Monocyte (primary cell): Measurements from ENCODE around the genes SCN2A, TTC21B and SPC25.

DNA sequence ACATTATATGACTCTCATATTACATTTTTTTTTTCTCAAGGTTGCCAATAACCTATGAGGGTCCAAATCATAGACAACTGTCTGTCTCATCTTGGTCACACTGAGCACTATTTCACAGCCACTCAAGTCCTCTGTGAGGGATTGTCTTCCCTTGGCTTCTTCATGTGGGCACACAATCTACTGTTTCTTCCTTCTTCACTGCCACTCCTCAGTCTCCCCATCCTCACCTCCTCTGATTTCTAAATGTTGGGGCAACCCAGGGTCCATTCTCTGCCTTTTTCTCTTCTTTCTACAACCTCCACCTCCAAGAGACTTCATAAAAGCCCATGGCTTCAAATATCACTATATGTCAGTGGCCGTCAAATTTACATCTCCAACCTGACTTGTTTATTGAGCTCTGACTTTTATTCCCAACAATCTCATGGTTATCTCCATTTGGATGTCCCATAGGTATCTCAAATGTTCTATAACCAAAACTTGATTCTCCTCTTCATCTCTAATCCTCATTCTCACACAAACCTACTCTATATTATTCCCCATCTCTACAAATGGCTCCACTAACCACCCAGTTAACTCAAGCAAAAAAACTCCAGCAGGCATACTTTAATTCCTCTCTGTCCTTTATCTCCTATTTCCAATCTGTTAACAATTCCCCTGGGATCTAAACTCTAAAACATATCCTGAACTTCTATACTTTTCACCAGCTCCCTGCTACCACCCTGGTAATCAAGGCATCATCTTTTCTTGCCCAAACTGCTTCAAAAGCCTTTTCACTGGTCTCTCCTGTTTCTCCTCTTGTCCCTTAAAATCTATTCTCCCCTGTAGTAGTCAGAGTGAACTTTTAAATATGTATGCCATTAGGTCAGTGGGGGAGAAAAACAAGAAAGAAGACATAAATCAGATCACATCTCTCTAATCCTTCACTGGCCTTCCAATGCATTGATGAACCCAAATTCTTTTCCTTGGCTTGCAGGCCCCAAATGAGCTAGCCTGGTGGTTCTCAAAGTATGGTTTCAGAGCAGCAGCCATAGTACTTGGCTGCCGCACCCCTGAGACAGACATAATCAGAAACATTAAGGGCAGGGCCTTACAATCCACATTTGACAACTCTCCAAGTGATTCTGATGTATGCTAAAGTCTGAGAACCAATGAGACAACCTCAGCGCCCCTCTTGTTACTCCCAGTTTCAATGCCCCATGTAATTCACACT lies 91.4 kb downstream of the COBLL1 start:
- PRO-cap, 2 experiments = no peak in any of the 2 experiments

- PRO-cap, 2 experiments = no peak in any of the 2 experiments
Observed at GRCh38 chr2:164909976-164910564, 45.3 kb downstream of the SLC38A11 start.

DNA sequence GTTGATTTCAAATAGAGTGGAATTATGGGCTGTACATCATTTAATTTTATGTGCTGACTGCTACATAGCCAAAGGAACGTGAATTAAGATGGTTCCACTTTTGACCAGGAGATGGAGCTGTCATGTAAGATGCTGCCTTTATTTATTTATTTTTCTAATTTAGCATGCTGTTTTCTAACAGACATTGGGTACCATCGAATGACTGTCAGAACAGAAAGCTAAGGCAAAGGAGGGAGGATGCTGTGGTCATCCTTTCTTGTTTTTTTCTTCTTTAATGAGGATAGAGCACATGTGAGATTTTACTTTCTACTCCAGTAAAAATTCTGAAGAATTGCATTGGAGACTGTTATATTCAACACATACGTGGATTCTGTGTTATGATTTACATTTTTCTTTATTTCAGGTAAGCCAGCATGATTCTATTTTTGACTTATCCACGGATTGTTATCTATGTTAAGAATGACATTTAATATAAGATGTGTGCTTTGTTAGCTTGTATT lies at the start of gene SCN2A:
Gene SCN2A, plus strand, starts transcription at position 177 of the 500 bp plus-strand sequence.
- PRO-cap, 2 experiments = no peak in any of the 2 experiments

- PRO-cap, 2 experiments = peak in 2 of 2 experiments; most common plus-strand start chr2:165794774 (in 1); most common minus-strand start chr2:165794689 (in 2)
Observed at GRCh38 chr2:165794467-165795017, 495 bp upstream of the GALNT3 start.

- PRO-cap, 2 experiments = peak in 2 of 2 experiments; most common plus-strand start chr2:165953902 (in 2); most common minus-strand start chr2:165953776 (in 2)
Observed at GRCh38 chr2:165953122-165954491, at the start of gene TTC21B. Gene TTC21B (minus strand): TSS chr2:165953776.

DNA sequence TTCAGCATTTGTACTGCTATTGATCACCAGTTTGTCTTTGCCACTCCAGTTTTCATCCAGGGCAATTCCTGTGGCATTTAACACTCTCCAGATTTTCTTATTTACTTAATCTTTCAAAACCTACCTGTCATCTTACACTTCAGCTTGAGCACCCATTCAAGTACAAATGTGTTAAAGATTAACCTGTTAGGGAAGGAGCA lies 101.8 kb upstream of the SCN1A start:
- PRO-cap, 2 experiments = no peak in any of the 2 experiments

- PRO-cap, 2 experiments = no peak in any of the 2 experiments
Observed at GRCh38 chr2:166384243-166384504, 8.4 kb upstream of the SCN9A start.

DNA sequence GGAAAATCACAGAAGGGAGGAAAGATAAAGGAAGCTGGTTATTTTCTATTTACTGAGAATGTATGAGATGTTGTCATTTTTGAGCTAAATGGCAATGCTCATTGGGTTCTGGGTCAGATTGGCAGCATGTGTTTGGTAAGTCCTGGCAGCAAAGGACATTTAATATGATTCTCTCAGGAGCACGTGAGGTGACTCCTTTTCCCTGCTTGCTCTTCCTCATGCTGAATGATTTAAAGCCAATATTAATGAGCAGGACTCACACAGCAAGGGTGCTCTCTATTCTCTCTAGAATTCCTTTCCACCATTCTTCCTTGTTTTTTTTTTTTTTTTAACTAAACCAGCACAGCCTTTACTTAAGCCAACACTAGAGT lies 106.3 kb upstream of the B3GALT1 start:
- PRO-cap, 2 experiments = no peak in any of the 2 experiments

- PRO-cap, 2 experiments = no peak in any of the 2 experiments
Observed at GRCh38 chr2:167189584-167190291, 103.1 kb upstream of the B3GALT1 start.

GRCh38 chr2:167375641-167375903 lies 82.8 kb downstream of the B3GALT1 start:
- PRO-cap, 2 experiments = peak in 1 of 2 experiments; most common plus-strand start chr2:167375826 (in 1)

DNA sequence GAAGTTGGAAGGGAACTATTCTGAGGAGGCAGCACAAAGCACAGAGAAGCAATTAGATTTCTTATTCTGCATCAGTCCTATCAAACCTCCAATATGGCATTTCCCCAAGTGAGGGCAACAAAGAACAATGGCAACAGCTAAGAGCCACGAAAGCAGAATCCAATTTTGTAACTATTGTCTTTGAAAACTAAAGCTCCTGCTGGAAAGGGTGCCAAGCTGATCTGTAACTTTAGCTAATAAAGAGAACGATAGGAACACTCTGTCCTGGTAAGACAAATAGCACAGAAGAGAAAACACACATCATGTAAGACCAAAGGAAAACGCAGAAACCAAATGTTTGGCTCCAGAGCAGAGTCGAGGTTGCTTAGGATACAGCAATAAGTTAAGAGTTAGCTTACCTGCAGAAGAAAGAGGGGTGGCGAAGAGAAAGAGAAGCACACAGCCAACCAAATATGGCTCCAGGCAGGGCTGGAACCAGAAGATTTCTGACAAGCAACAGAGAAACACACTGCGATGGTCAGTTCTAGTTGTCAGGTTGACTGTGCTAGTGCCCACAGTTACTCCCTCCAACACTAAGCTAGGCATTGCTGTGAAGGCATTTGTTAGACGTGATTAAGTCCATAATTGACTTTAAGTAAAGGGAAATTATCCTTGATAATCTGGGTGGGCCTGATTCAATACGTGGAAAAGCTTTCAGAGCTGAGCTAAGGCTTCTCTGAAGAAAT lies 160.4 kb downstream of the STK39 start:
- PRO-cap, 2 experiments = no peak in any of the 2 experiments

- PRO-cap, 2 experiments = no peak in any of the 2 experiments
Observed at GRCh38 chr2:168211178-168211652, 36.2 kb downstream of the STK39 start.

- PRO-cap, 2 experiments = no peak in any of the 2 experiments
Observed at GRCh38 chr2:168336622-168337284, 89.4 kb upstream of the STK39 start.

DNA sequence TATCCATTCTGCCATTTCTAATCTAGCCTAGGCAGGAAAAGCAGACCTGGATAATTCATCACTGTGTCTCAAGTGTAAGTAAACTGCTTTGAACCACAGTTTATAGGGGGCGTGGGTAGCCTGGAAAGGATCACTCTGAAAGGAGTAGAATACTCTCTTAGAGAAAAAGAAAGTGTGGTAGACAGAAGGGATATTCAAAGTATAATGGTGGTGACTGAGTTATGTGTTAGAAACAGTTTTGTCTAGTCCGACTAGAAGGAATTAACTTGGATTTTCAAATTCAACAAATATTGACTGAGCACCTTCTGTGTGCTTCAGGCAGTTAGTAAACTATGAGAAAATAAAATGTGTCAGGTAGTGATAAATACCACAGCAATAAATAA lies 40.9 kb downstream of the CERS6 start:
- PRO-cap, 2 experiments = no peak in any of the 2 experiments

DNA sequence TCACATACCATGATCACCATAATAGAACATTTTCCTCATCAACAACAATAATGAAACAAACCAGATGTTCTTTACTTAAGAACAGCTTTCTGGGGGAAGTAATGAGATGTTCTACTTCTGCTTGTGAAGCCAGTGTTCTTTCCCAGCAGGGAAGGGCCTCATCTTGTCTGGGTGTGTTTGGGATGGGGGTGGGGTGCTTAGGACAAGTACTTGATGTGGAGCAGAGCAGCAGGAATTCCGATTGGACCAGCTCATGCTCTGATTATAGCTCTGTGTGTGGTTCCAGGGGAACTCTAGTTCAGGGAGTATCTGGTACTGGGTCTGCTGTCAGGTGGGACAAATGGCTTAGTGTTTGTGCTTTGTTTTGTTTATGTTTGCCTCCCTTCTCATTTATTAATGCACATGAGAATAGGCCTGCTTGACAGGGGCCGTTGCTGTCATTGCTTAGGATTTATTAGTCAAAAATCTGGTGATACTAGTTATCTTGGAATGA lies 162.9 kb upstream of the NOSTRIN start:
- PRO-cap, 2 experiments = no peak in any of the 2 experiments

GRCh38 chr2:168890047-168890883 lies at the start of gene SPC25:
Gene SPC25 (minus strand): TSS chr2:168890430.
- PRO-cap, 2 experiments = no peak in any of the 2 experiments

DNA sequence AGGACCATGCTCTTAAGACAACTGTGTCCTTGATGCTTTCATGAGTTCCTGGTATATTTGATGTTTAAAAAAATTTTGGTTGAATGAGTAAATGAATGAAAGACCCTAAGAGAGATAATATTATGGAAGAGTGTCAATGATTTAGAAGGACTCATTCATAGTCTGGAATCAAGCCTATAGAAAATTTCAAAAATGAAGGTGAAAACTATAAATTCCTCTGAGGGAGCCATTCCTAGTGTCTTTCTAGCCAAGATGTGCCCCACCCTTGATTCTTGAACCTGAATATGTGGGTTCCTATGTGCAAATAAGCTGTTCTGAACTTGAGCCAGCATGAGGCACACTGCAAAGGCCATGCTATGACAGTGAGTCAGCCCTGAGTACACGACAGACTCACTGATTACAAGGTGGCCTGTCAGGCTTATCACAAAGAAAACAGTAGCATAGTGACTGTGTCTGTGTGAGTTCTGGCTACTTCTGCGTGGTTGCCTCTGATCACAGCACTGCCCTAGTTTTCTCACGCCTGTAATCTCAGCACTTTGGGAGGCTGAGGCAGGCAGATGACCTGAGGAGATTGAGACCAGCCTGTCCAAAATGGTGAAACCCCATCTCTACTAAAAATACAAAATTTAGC lies 19.0 kb downstream of the ABCB11 start:
- PRO-cap, 2 experiments = no peak in any of the 2 experiments

GRCh38 chr2:169034910-169035353 lies 3.8 kb upstream of the ABCB11 start:
- PRO-cap, 2 experiments = no peak in any of the 2 experiments

- PRO-cap, 2 experiments = no peak in any of the 2 experiments
Observed at GRCh38 chr2:169478394-169478858, 868 bp upstream of the BBS5 start.

DNA sequence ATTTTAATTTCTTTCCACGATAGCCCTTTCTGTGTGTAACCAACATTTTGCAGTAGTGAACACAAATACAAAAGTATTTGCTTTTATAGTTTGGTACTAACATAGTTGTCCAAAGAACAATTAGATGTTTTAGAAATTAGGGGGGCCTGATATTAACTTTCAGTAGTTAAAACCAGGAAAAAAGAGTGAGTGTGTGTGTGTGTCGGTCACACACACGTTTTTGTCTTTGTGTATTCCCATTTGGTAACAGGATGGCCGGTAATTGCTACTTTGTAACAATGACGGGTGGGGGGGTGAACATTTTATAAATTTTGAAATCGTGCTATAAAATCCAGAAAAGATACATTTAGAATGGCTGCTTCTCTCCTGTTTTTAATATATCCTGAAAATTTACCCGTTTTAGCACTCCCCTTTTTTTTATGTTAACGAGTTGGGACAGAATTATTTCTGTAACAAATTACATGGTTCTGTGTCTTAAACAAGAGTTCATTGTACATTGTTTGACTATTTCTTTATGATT lies 1.6 kb downstream of the PPIG start:
- PRO-cap, 2 experiments = no peak in any of the 2 experiments